H7 (cell line): ENCODE measurements around a stretch of chr11.

- RAMPAGE, long total RNA, result no peak
Observed at GRCh38 chr11:118277245-118277776, 13.2 kb upstream of the MPZL2 start.

DNA sequence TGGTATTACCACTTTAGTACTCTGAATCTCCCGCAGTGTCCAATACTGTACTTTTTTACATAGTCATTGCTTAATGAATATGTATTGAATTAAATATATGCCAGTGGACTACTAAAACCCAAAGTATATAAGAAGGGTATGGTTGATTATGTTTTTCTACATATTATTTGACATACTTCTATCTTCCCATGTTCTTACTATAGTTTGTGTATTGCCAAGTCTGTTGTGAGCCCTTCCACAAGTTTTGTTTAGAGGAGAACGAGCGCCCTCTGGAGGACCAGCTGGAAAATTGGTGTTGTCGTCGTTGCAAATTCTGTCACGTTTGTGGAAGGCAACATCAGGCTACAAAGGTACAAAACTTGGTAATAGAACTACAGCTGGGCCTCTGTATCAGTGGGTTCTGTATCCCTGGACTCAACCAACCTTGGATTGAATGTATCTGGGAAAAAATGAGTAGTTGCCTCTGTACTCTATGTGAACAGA is 38.8 kb upstream of the TTC36 start:
- RAMPAGE, long total RNA, result no peak

- RAMPAGE, long total RNA, result no peak
Observed at GRCh38 chr11:118580859-118581446, 8.7 kb downstream of the ARCN1 start.

GRCh38 chr11:118602246-118603186 is 4.9 kb upstream of the PHLDB1 start:
- RAMPAGE, long total RNA, result no peak

DNA sequence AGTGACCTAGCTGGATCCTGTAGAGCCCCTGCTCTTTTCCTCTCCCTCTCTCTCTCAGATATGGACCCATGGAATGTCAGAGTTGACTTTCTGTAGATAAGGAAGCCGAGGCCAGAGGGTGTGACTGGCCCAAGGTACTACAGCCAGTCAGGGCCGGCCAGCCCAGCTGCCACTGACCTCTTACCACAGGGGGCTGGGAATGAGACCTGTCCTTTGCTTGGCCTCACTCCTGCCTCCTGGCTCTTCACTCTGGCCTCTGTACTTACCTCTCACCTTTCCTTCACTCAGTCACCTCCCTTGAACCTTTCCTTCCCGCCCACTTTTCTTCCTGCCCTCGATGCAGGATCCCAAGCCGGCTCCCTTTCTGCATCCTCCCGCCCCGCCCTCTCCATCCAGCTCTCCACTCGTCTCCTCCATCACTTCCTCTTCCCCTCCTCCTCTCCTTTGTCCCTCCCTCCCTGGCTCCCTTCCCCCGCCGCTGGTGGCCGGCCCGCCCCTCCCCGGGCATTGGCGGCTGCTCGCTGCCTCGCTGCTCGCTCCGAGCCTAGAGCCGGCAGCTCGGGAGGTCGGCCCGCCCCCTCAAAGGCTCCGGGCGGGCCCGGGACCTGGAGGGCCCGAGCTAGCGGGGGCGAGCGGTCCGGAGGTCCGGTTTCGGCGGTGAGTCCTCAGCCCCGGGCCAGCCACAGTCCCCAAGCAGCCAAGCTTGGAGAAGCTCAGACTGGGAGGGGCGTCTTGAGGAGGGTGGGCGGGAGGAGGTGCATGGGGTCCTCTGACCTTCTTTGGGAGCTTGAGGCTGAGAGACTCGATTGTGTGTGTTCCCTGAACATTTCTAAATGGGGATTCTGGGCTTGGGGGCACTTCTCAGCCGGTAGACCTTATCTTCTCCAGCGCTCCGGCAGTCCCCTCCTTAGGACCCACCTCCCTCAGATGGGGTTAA is 13.7 kb downstream of the PHLDB1 start:
- RAMPAGE, long total RNA, result no peak

GRCh38 chr11:118630919-118631703 is 23.7 kb downstream of the PHLDB1 start:
- RAMPAGE, long total RNA, result no peak

DNA sequence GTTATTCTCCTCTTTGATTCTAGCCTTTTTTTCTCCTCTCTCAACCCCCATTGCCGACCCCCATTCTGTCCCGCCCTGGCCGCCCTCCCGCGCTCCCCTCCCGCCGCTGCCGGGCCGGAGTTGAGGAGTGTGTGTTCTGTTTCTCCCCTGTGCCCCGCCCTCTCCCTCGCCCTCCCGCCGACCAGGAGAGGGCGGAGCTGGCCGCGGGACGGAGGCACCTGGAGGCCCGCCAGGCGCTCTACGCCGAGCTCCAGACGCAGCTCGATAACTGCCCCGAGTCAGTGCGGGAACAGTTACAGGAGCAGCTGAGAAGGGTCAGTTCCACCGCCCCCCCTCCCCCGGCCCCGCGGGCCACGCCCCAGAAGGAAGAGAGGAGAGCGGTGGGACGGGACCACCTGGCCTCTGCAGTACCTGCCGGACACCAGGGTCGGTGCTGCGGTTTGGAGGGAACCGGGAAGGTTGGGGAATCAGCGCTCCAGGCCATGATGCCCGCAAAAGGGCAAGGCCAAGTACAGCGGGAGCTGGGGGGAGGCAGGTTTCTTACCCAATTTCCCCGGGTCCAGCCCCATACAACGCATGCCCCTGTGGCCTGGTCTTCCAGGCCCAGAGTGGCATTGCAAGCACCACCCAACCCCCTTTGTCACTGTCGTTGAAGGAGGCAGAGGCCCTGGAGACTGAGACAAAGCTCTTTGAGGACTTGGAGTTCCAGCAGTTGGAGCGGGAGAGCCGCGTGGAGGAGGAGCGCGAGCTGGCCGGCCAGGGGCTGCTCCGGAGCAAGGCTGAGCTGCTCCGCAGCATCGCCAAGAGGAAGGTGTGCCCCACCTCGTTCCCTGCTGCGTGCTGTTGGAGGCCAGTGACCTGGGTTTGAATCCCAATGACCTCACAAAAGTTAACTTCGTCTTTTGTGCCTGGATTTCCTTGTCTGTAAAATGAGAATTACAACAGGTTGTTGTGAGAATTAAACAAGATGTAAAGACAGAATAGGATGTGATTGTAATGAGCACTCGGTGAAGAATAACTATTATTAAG is 27.6 kb downstream of the PHLDB1 start:
- RAMPAGE, long total RNA, result no peak

DNA sequence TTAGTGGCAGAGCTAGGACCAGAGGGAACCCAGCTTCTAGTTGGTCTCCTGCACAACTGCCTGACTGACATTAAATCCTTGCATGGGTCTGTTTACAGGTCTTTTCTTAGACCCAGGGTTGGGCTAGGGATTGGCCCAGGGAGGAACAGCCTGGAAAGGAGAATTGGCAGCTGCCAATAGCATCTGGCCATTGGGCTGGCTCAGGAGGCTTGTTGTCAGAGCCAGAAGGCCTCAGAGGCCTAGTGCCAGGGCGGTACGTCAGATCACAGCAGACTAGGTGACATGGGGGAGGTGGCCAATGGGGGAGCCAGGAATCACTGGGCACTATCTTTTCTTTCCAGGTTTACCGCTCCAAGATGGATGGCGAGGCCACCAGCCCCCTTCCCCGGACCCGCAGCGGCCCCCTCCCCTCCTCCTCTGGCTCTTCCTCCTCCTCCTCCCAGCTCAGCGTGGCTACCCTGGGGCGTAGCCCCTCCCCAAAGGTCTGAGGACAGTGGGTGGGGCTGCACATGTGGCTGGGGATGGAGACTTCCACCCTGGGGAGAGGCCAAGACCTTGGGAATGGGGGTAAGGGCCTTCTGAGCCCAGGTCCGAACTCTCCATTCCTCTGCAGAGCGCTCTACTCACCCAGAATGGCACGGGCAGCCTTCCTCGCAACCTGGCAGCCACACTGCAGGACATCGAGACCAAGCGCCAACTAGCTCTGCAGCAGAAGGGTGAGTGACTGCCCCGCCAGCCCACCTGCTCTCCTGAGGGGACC is 35.8 kb downstream of the TREH start:
- RAMPAGE, long total RNA, result no peak

GRCh38 chr11:118658084-118658459 is 21.4 kb downstream of the TREH start:
- RAMPAGE, long total RNA, result no peak

GRCh38 chr11:118659240-118660048 is 20.0 kb downstream of the TREH start:
- RAMPAGE, long total RNA, result no peak

DNA sequence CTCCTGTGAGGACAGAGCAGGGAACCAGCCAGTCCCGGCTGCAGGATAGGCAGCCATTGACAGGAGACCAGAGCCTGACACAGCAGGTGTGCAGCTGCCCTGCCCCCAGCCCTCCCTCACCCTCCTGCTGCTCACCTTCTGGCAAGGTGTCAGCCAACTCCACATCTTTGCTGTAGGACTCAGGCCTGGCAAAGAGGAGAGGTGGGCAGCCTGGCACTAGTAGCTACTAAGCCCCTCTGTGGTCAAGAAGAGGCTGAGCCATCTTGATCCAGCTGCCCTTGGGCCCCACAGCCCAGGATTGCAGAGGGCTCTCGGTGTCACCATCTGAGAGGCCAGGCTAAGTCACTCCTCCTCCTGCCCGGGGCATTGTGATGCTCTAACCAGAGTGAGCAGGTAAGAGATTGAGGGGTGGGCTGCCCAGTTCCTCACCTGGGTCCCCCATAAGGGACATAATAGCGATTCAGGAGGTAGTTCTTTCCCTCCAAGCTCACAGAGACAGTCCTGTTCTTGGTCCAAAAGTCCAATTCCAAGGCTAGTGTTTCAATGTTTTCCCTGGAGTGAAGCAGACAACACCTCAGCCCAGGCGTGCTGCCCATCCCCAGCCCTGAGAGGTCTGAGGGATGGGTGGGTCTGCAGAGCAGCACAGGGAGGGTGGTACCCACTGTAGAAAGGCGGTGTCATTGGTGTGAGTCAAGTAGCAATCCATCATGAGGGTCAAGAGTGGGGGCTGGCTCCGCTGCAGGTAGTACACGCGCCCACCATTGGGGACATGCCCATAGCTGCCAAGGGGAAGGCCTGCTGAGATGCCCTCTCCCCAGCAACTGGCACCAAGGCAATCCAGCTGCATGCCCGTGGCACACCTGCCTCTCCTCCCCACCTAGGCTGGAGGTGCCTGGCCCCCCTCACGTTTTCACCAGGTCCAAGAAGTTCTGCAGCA is 18.5 kb downstream of the TREH start:
- RAMPAGE, long total RNA, result no peak

GRCh38 chr11:118720123-118720791 is 40.8 kb upstream of the TREH start:
- RAMPAGE, long total RNA, result start-site peak on the plus strand at chr11:118720232-118720286, 19 reads

- RAMPAGE, long total RNA, result no peak
Observed at GRCh38 chr11:118762616-118763019, 28.3 kb downstream of the DDX6 start.

- RAMPAGE, long total RNA, result no peak
Observed at GRCh38 chr11:118784212-118784704, 6.7 kb downstream of the DDX6 start.

DNA sequence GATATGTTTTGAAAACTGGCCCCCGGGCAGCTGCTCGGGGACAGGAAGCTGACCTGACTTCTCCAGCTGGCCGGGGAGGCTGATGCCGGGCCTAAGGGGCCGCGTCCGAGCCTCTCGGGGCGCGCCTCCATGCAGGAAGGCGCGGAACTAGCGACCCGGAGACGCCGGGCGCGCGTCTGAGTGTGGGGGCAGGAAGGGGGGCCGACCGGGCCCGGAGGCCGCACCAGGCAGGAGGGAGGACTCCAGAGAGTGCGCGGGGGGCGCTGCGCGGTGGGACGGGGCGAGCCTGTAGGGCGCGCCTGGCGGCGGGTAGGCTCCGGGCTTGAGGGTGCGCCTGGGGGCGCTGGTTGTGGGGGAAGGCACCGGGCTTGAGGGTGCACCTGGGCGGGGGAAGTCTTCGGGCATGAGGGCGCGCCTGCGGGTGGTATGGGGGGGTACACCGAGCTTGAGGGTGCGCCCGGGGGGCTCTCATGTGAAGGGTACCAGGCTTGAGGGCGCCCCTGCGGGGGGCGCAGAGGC is 662 bp upstream of the DDX6 start:
- RAMPAGE, long total RNA, result no peak

- RAMPAGE, long total RNA, result no peak
Observed at GRCh38 chr11:118820865-118821390, 30.0 kb upstream of the DDX6 start.

- RAMPAGE, long total RNA, result no peak
Observed at GRCh38 chr11:118868509-118869092, 15.1 kb upstream of the CXCR5 start.

GRCh38 chr11:118870100-118871264 is 13.2 kb upstream of the CXCR5 start:
- RAMPAGE, long total RNA, result no peak

- RAMPAGE, long total RNA, result no peak
Observed at GRCh38 chr11:118889906-118890338, 6.2 kb downstream of the CXCR5 start.

- RAMPAGE, long total RNA, result no peak
Observed at GRCh38 chr11:118892225-118893053, 8.7 kb downstream of the CXCR5 start.